ENCODE results near the genes MOB1B, ADAMTS3 and CXCL3.

DNA sequence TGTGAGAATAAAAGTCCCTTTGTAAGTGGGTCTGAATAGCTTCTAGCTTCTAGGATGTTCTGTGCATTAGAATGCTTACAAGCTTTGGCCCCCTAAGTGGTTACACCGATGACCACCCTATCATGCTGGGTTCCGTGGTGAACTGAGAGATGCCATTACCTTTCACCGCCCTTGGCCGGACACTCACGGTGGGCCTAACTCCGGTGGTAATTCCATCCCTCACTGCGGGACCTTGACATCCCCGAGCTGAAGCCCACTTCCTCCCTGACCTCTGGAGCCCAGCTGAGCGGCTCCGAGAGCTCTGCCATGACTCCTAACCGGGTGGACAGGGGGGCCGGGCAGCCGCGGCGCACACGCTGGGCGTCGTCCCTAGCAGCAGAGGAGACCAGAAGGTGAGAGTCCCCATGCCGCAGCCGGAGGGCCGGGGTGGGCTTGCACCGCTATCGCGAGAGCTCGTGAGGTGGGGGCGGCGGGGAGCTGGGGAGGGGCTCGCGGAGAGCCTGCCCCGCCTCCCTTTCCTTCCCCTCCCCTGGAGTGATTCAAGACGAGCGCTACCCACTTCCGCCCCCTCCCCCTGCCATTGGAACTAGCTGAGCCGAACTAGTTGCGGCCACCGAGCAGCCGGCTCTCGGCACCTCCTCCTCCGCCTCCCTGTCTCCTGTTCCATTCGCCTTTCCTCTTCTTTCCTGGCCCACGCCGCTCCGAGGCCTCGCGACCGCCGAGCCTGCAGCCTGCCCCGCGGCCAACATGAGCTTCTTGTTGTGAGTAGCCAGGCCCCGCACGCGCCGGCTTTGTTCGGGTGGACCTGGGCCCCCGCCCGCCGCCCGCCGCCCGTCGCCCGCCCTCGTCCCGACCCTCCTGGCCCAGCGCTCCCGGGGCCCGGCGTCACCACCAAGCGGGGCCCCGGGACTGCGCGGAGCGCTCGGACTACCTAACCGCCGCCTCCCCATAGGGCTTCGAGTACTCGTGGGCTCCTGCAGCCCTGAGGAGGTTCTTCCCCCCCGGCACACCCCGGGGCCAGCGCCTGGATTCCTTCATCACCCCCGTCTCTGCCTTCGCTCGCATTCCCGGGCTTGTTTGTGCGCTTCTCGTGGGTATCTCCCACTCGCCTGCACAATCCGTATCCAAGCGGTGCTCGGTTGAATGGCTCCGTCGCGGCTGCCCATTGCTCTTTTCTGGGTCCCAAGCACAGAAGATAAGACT is at the start of gene MOB1B:
Gene MOB1B, plus strand, starts transcription at position 580 of the 1,203 bp plus-strand sequence.
- PRO-cap, result no peak

- PRO-cap, result no peak
Observed at GRCh38 chr4:71004267-71004941, 11.0 kb downstream of the DCK start.

DNA sequence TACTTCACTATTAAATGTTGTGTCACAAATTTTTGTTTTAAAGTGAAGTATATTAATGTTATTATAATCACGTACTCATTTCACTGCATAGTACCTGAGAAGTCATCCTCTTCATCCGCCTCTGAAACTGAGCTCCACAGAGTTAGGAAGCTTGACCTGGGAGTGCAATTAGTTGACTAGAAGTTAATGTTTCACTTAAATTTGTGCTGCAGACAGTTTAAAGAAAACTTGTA is 254.1 kb downstream of the SLC4A4 start:
- PRO-cap, result no peak

GRCh38 chr4:72569068-72569460 is at the start of gene ADAMTS3:
TSS of gene ADAMTS3 (minus strand) at chr4:72569221.
- PRO-cap, result bidirectional peak, plus-strand start at chr4:72569351, minus-strand start at chr4:72569358

- PRO-cap, result no peak
Observed at GRCh38 chr4:72969152-72969419, 100.4 kb downstream of the COX18 start.

DNA sequence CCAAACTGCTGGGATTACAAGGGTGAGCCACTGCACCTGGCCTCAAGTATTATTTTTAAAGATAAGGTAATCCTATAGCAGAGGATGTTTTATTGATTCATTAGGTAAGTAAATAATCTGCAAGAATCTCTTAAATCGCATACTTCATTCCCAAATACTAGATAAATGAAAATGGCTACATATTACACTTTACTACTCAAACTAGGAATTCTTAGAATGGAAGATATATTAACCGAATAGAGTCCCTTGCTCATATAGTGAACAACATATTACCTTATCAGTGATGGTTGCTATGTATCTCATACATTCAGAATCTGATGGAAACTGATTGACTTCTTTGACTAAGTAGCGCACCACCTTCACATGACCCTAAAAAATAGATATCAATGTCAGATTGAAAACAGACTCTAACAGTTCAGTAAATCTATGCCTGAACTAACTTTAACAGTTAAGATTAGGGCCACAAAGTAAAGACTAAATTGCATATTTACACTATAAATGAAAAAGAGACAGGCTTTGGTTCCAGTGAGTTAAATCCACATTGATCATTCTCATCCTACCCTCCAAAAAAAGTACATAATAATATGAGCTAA is 46.1 kb upstream of the COX18 start:
- PRO-cap, result no peak

DNA sequence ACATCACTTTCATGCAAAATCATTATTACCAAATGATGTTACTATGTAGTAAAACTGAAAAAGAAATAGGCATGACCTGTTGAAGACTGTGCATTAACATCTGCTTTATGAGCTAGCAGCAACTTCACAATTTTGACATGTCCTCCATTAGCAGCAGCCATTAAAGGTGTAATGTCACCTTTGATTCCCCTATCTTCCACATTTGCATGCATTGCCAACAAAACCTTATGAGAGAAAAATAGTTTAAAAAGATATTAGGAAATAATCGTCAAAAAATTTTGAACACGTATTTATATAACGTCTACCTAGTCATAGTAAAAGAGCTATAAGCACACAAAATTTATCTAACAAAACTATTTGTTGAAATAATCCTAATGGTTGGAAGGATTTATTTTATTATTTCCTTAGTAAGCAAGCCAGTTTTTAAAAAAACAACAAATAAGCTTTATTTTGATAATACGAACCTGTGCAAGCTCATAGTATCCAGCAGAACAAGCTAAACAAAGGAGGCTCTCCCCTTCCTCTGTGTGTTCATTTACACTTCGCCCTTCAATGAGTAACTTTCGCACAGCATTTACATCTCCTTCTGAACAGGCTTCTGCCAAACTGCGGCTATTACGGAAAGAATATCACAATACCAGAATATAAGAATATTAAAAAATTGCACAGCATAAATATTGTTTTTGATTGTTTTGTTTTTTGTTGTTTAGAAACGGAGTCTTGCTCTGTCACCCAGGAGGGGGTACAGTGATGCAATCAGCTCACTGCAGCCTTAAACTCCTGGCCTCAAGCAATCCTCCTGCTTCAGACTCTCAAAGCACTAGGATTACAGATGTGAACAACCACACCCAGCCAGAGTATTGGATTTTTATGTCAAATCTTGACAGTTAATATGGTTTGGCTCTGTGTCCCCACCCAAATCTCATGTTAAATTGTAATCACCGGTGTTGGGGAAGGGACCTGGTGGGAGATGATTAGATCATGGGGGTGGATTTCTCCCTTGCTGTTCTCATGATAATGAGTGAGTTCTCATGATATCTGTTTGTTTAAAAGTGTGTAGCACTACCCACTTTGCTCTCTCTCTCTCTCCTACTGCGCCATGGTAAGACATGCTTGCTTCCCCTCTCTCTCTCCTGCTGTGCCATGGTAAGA is 86.4 kb upstream of the COX18 start:
- PRO-cap, result no peak

DNA sequence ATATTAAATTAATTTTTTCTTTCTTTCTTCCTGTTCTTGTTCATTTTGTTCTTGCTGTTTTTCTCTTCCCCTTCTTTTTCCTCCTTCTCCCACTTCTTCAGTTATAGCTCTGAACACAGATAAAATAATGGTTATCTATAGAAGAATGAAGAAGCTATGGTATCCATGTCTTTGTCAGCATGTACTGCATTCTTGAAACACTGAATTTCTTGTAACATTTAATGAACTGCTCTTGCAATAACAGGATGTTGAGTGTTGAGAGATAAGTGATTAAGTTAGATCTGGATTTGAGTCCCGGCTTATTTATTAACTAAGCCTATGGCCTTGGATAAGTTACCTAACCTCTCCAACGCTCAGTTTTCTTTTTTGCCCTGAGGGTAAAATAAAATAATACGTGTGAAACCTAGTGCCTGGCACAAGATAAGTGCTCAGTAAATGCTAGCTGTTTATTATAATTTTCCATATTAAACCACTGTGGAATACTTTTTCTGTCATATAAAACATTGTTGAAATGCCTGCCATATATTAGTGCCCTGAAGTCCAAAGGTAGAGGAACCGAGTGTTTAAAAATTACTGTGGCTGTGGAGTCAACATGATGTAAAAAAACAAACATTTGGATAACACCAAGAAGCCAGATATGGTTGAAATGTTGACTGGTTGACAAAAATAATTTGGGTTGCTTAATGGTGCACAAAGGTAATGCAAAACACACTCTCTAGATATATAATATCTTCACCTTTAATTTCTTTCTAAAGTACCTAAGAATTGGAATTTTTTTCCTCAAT is 58.6 kb upstream of the ALB start:
- PRO-cap, result no peak

DNA sequence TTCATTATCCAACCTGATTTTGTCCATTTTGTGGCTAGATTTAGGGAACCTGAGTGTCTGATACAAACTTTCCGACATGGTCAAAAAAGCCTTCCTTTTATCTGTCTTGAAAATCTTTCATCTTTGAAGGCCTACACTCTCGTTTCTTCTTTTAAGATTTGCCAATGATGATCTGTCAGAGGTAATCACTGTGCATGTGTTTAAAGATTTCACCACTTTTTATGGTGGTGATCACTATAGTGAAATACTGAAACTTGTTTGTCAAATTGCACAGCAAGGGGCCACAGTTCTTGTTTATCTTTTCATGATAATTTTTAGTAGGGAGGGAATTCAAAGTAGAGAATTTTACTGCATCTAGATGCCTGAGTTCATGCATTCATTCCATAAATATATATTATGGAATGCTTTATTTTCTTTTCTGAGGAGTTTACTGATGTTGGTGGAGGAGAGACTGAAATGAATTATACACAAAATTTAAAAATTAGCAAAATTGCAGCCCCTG is 5.5 kb downstream of the ALB start:
- PRO-cap, result no peak

- PRO-cap, result no peak
Observed at GRCh38 chr4:73418036-73418571, 14.0 kb downstream of the ALB start.

DNA sequence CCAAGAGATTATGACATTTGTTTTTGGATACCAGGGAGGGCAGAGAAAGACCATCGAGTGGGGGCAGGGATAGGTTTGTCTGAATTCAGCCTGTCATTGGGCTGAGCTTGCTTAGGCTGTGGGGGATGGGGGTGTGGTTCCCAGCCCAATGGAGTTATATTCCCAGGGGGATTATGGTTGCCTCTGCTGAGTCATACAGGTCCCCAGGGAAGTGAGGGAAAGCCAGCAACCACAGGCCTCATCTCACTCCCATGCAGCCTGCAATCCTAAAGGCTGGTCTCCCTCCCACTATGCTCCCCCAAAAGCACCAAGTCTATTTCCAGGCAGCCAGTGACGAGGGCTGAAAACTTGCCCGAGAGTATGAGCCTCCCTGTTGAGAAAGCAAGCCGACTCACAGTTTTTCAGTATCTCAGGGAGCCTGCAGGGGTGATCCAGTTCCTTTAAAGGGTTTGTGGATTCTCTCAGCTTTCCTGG is 39.3 kb downstream of the AFM start:
- PRO-cap, result no peak

DNA sequence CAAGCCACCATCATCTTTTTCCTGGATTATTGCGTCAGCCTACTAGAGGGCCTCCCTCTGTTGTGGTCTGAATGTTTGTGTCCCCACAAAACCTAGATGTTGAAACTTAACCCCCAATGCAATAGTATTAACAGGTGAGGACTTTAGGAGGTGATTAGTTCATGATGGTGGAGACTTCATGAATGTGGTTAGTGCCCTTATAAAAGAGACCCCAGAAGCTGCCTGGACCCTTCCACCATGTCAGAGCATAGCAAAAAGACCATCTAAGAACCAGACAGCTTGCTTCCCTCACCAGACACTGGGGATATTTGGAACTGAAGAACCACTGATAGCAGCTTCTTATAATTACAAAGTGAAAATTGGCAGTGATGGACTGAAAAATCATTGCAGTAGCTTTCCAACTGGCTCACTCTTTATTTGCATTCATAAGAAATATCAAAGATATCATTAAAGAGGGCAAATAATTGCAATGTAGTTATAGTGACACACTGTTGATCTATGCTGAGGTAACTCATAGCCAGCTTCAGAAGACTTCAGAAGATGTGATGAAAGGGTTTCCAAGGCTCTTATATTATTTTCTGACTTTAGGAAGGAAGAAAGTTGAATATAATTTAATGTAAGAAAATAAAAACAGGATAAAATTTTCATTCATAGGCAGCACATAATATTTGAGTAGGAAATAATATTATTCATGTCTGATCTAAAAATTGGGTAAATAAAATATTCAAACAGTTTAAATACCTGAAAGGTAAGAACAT is 5.8 kb downstream of the RASSF6 start:
- PRO-cap, result no peak

DNA sequence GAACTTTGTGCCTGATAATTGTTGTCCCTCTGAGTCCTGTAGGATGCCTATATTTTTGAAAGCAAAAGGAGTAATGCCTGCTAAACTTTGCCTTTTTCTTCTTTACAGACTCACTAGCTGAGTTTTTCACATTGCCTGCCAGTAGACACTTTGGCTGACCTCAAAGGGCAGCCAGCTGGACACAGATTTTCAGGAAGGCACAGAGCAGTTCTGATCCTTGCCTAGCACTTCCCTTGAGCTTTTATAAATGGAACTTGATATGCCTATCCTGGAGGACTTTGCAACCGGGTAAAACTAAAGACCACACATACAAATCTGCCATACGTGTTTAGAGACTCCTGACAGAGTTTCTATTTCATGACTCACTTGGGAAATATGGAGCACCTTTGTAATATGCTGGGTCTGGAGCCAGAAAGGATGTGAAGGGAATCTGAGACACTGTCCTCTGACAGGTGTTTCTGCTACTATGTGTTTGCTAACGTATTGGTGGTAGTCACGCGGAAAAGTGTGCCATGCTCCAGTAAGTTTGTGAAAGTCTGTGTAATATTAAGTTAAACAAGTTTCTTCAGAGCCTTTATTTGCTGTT is 56.6 kb upstream of the RASSF6 start:
- PRO-cap, result no peak

DNA sequence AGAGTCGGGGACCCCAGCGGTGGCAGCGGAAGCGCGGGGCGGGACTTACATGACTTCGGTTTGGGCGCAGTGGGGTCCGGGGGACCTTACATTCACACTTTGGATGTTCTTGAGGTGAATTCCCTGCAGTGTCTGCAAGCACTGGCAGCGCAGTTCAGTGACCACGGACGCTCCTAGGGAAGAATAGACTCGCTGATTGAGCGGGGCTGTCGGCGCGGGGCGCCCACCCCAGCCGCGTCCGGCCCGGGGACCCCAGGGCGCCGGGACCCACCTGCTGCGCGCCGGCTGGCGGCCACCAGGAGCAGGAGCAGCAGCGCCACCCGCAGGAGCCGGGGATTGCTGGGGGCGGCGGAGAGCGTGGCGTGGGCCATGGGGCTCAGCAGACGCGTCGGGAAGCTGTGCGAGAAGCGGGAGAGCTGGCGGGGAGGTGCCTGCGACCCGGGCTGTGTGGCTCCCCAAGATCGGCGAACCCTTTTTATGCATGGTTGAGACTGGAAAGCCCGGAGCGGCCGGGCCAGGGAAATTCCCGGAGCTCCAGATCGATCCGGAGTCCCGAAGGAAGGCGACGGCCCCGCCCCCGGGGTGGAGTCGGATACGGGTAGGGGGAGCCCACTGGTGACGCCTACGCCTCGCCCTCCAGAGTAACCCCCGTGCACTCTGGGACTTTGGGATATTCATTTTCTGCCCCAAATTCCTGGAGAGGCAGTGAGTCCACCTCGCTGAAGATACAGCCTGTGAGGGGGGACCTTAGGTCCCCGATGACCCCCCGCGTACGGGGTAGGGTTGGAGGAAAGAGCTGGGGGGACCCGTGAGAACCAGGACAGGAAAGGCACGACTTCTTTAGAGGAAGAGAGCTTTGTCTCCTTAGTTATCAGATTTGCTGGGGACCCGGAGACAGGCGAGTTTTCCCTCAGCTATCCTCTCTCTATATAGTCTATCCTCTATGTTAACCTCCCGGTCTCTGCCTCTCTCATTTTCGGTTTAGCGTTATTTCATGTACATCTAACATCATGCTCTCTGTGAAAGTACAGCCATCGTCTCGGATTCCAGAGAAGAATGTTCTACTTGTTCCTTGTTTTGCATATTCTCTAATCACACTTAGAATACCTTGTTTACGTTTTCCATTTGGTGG is at the start of gene CXCL3:
Gene CXCL3, minus strand, starts transcription at position 449 of the 1,132 bp plus-strand sequence.
- PRO-cap, result unidirectional peak, plus-strand start at position 379 of the sequence; unidirectional peak, minus-strand start at position 449 of the sequence

GRCh38 chr4:74039373-74039875 is 935 bp upstream of the CXCL3 start:
- PRO-cap, result no peak

DNA sequence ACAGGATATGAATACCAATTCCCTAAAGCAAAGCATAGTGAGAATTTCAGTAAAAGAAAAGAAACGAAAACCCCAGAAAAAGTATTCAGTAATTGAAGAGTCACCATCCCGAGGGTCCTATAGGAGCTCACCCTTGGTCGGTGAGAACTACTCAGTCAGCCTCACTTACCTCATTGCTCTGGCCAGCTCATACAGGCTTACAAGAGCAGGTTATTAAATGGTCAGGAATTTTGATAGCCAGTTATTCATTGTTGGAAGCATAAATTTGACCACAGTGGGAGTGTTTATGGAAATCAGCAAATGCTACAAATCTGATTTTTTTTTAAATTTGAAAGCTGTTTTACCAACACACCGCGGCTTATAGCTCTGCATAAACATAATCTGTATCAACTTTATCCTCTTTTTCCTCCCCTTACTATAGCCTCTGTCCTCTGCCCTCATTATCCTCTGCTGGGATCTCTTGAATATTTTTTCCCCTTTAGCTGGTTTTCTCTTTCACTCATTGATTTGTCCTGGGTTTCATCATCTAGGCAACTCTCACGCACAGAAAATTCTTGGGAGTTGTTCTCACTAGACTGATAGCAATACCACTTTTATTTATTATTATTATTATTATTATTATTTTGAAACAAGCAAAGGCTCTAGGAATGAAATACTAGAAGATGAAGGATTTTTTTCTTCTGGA is 11.0 kb upstream of the CXCL2 start:
- PRO-cap, result no peak

DNA sequence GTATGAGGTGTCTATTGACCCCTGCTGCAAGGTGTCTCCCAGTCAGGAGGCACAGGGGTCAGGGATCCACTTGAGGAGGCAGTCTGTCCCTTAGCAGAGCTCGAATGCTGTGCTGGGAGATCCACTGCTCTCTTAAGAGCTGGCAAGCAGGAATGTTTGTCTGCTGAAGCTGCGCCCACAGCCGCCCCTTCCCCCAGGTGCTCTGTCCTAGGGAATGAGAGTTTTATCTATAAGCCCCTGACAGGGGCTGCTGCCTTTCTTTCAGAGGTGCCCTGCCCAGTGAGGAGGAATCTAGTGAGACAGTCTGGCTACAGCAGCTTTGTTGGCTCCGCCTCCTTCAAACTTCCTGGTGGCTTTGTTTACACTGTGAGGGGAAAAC is 56.7 kb downstream of the MTHFD2L start:
- PRO-cap, result no peak

DNA sequence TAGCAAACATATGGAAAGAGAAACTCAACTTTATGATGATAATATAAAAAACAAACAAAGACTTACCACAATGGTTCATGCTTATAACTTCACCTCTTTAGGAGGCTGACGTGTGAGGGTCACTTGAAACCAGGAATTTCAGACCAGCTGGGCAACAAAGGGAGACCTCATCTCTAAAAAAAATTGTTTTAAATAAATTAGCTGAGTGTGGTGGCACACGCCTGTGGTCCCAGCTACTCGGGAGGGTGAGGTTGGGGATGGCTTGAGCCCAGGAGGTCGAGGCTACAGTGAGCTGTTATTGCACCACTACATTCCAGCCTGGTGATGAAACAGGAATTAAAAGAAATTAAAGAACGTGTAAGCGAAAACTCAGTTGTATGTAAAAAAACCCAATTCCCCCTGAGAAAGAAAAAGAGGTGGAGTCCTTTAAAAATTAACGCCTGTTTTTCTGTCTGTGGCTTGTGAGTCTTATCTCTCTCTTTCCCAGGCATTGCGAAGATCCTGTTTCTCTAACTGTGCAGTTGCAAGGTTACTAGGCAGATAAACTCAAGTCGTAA is 21.9 kb downstream of the EPGN start:
- PRO-cap, result no peak

- PRO-cap, result no peak
Observed at GRCh38 chr4:74367344-74368236, 2.6 kb downstream of the EREG start.

DNA sequence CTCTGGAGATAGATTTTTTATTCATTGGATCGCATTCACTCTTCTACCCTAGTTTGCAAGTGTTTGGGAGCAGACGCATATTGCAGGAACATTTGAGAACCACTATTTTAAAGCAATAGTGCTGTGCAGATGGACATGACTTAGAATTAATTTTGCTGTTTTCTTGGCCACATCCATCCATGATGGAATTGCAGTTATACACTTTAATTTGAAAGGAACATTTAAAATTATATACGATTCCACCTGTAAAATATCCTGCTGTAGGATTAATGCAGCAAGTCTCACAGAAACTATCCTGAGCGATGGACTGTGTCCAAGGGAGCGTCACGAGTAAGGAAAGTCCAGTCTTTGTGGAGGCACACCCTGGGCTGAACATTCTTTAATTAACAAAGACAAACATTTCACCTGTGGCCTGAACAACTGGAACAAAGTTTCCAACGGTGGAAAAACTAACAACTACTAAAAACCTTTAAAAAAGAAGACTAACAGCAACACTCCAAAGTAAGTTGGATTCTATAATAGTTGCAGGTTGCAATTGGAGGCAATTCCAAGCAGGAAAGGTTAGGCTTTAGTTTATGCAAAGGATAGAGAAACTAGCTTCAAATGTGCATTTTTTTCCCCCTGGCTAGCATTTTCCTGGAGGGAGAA is 10.9 kb downstream of the EREG start:
- PRO-cap, result no peak

All from mesothelial cell of epicardium (in vitro differentiated cells).